LHCN-M2 (cell line): ENCODE measurements around a stretch of chr7.

DNA sequence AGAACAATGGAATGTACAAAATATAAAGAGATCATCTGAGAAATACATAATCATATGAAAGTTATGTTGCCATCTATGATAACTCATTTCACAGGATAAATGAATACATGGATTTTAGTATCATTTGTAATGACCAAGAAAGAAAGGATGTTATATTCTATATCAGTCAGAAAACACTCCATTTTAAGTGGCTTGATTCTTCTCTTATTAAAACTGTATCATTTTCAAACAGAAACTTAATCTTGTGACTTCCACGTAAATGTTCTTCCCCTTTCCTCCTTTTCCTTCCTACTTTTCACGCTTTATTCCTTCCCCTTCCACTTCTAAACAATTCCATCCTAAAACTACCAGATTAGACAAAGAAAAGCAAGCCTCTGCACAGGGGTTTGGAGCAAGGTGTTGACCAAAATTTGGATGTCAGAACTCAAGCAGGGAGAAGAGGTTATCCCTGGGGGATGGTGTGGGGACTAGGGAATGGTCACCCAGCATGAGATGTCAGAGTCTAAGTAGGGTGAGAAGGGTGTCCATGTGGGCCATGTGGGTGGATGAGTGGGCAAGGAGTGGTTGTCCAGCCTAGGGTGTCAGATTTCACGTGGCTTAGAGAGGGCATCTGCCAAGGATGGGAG lies 4.9 kb upstream of the GSAP start:
- RAMPAGE, long total RNA = no peak

GRCh38 chr7:77428718-77429332 lies 12.7 kb upstream of the GSAP start:
- RAMPAGE, long total RNA = no peak

- RAMPAGE, long total RNA = no peak
Measured at GRCh38 chr7:77587663-77588177, 50.6 kb downstream of the PTPN12 start.

- RAMPAGE, long total RNA = no peak
Measured at GRCh38 chr7:77745804-77746453, 49.7 kb downstream of the RSBN1L start.

DNA sequence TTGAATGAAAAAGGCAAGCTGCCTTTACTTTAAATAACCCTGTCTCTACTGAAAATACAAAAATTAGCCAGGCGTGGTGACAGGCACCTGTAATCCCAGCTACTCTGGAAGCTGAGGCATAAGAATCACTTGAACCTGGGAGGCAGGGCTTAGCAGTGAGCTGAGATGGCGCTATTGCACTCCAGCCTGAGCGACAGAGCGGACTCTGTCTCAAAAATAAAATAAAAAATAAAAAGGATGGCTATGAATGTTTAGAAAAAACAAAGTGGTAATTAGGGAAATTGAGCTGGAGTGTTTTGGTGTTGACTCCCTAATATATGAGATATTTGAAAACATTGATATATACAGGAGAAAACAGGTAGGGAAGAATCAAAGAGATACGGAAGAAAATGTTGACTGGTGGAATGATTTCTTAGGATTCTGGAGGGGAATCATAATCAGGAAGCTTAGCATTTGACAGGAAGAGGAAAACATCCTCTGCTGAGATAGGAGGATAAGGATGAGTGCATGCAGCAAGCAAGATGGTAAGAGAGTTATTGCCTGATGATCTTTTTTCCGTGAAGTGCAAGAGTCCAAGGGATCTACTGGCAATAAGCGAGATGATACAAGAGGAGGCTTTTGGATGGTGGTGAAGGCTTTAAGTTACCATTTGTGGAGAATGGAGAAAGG lies 133.8 kb upstream of the TMEM60 start:
- RAMPAGE, long total RNA = no peak

GRCh38 chr7:77991549-77992187 lies 193.4 kb upstream of the TMEM60 start:
- RAMPAGE, long total RNA = no peak

GRCh38 chr7:78198339-78198605 lies 400.0 kb upstream of the TMEM60 start:
- RAMPAGE, long total RNA = no peak

DNA sequence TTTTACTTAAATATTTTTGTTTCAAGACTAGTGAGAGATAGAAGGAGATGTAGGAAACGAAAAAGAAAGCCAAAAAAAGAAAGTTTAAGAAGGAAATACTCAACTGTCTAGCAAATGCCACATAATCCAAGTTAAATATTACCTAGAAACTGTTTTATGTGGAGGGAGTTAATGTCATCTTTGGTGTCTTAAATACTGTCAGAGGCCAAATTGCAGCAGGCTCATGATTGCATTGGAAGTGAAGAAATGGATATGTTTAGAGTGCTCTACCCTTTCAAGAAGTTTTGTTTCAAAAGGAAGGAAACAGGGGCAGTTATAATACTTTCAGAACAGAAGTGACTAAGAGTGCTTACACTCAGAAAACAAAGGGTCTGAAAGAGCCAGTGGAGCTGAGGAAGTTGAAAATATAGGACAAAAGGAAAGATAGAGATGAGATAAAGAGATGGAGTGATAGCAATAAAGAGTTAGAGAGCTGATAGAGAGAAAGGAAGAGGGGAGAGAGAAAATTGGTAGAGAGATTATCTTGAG lies 28.1 kb upstream of the GNAI1 start:
- RAMPAGE, long total RNA = no peak

DNA sequence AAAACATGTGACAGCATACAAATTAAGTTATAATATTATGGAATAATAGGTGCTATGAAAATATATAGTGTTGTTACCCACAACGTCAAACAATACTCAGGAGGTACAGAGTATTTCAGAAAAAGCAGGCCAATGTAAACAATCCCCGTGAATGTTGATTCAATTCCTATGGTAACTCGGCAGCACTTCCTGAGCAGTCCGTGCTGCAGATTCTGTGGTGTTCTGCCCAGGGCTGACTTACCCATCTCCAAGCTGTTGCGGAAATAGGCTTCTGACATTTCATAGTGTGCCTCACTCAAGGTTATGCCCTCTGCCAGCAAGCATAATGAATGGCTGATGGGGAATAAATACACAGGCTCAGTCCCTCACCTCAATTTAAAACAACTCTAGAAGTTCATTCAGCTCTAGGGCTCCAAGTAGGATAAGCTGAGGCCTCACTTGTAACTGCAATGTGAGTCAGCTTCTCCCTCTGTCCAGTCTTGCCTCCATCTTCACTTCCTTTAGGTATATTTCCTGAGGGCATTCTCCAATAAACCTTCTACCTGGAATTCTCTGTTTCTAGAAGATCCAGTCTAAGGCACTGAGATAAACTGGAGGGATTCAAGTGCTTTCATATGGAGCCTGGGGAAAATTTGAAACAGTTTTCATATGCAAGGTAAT lies 177.6 kb downstream of the GNAI1 start:
- RAMPAGE, long total RNA = no peak

DNA sequence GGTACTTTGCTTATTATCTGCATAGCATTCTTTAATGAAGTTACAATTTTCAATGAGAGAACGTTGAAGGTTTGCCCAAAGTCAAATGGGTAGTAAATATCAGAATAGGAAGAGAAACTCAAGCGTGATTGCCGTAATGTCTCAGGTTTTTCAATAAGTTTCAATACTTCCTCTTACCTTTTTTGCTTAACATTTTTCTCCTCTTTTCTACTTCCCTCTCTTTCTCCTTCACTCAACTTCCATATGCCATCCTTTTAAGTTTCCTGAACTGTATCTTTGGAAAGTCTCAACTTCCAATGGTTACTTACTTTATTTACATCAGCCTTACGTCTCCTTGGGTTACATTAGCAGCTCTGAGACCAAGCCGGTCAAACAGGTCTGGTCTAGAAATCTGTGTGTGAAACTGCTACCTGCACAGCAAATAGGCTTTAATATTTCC lies 3.3 kb upstream of the SEMA3C start:
- RAMPAGE, long total RNA = no peak

GRCh38 chr7:81769378-81769821 lies 447 bp downstream of the HGF start:
- RAMPAGE, long total RNA = no peak

DNA sequence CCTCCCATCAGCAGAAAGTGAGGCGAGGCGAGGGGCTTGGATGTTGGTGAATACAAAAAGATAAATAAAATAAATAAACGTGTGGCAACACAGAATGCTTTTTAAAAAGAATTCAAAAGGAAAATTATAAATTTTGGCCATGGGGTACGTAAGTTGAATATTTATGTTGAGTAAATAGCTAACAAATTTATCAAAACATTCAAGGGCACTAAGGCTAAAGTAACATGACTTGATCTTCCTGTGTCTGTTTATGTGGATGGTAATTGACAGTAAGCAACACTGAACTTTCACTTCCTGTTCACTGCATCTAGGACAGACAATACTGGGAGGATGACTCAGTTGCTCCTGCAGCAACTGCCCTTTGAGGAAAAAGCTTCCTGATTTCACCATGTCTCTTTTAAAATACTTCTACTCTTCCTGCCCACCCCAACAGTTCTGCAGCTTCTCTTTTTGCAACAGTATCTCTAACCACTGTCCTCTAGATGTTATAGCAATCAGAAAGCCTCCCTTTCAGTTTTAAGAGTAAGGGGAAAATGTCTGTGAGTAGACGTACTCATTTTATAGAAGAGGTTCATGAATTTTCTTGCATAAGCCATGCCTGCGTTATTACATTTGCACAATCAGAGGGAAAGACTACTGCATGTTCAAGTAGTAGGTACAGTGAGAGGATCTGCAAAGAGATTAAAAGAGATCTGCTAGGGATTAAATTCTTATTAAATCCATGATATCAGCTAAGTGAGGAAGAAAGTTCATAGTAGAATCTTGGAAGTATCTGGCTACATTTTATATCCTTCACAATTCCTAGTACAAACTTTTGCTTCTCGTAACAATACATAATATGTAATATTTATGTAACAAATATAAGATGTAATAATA lies 76.6 kb upstream of the HGF start:
- RAMPAGE, long total RNA = no peak

DNA sequence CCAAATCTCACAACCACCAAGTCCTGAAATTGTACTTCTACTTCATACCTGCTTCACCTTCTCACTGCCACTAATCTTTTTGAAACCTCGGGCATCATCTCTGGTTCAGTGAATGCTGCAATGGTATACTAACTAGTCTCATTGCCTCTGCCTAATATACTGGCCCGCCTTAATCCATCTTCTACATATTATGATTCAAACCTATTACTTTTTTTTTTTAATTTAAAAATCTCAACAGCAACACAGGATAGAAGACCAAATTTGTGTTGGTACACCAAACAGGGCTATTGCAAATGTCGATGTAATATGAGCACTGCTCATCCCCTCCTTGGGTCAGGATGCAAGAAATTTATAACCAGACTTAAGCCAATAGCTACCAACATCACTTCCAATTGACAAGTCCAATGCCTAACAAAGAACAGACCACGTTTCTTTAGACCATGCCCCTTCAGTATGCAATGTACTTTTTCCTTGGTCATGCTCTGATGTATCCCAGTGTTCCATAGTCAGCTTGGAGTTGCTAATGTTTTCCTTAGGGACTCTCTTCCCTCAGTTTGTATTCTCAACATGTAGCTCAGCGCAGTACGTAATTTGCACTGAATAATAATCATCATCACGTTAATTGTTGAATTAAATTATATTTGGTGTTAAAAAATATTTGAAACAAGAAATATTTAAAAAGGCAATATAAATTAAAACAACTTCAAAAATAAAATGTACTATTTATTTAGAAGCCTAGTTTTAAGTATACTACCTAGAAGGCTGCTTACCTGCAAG lies 7.9 kb downstream of the CACNA2D1 start:
- RAMPAGE, long total RNA = no peak

DNA sequence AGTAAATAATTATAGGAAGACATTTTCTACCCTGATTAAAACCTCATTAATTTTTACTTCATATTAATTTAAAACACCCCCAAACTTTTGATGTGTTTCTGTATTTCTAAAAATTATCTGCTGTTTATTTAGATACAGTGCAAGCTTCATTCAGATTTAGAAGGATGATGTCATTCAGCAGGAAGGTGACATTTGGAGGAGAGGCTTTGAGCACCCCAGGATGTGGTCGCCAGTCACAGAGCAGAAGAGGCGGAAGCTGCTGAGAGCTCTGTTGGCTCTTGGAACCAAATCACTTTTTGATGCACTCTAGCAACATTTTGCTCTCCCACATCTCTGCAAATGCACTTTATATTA lies 233.9 kb upstream of the CACNA2D1 start:
- RAMPAGE, long total RNA = no peak

DNA sequence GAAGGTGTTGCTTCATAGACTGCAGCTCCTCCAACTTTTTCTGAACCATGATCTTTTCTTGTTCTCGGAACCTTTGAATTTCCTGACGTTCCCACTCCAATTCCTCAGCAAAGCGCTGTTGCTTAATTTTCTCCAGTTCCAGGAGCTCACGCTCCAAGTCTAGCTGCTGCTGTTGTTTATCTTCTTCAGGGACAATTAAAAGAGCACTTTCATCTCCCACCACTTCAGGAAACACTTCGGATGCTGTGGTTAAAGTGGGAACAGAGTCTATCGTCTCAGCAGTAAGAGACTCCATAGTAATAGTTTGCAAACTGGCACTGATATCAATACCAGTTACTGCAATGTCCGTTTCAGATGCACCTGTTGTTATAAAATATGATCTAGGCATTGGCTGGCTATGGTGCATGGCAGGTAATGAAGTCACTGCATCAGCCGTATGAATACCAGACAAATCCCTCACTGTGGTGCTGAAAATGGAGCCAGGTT lies 211.9 kb downstream of the PCLO start:
- RAMPAGE, long total RNA = no peak

DNA sequence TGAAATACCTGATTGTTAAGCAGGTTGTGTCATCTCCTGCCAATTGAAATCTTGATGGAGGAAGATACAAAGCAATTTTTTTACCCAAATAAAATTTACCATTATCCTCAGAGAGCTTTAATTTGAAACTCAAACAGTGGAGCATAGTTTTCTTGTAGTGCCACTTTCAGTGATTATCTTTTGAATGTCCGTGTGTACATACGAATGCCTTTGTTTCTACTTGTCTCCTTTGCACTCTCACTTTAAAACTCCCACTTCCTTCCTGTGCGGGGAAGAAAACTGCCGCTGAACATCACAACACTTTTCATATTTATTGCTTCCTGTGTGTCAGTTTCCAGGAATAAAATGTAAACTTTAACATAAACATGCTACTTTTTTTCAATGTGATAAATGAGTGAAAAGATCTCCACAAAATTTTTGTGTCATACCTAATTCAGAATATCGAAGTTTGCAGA lies 102.4 kb downstream of the SEMA3A start:
- RAMPAGE, long total RNA = no peak

DNA sequence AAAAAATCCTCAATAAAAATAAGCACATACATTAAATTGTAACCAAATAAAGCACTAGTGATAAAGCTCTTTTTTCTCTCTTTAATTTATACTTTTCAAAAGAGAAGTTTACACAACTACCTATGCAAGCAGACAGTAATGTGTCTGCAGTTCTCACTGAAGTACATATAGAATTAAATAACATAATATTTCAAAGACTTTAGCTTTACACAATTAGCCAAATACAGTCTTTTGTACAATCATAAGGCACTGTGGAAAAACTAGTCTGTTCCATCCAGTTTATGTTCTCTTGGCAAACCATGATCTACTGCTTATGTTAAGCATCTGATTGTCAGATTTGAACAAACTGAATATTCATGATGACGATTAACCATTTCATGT lies 923 bp downstream of the SEMA3A start:
- RAMPAGE, long total RNA = no peak

GRCh38 chr7:84492375-84493182 lies 298.0 kb upstream of the SEMA3A start:
- RAMPAGE, long total RNA = no peak

DNA sequence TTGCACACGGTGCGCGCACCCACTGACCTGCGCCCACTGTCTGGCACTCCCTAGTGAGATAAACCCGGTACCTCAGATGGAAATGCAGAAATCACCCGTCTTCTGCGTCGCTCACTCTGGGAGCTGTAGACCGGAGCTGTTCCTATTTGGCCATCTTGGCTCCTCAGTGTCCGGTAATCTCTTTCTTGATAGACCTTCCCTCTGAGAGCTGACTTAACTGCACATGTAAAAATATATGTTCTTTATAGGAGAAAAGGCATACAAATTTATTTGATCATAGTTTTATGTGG lies 148.7 kb upstream of the SEMA3D start:
- RAMPAGE, long total RNA = no peak

- RAMPAGE, long total RNA = no peak
Measured at GRCh38 chr7:86931495-86932614, 127.6 kb downstream of the ELAPOR2 start.